AG04449 (cell line): Measurements from ENCODE around the genes TTC28, CHEK2 and EMID1.

GRCh38 chr22:27105367-27105981 is 483.7 kb downstream of the CRYBA4 start:
- RRBS = no CpG with 5 or more reads among the region's 10 CpGs

DNA sequence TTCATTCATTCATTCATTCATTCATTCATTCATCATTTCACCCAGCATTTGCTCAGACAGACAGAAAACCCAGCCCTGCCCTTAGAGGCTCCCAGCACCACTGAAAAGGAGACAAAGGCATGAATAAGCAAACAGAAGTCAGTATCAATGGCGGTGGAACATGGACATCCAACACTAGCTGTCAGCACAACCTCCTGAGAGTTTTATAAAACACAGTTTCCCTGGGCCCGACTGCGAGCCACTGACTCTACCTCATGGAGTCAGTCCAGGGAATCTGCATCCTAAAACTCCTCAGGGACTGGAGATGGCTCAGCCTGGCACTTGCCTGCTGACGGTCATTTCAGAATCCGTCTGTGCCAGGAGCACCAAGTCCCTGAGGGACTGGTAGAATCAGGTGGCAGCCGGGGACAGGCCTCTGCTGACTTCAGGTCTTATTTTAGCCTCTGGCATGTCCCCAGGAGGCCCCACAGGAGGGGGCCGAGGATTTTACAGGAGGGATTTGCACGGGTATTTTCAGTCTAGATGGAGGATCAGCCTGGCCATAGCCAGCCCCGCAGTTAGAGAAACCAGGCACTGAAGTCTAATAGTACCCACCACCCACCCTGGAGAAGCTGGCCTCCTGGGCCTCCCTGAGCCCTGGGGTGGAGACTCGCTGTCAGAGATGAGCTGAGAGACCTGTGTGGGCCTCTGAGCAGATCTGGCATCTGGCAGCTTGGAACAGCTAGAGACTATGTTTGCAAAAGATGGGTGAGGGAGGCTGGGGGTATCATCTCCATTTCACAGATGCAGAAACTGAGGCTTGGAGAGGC is 164.4 kb downstream of the MN1 start:
- RRBS = no CpG with 5 or more reads among the region's 10 CpGs

DNA sequence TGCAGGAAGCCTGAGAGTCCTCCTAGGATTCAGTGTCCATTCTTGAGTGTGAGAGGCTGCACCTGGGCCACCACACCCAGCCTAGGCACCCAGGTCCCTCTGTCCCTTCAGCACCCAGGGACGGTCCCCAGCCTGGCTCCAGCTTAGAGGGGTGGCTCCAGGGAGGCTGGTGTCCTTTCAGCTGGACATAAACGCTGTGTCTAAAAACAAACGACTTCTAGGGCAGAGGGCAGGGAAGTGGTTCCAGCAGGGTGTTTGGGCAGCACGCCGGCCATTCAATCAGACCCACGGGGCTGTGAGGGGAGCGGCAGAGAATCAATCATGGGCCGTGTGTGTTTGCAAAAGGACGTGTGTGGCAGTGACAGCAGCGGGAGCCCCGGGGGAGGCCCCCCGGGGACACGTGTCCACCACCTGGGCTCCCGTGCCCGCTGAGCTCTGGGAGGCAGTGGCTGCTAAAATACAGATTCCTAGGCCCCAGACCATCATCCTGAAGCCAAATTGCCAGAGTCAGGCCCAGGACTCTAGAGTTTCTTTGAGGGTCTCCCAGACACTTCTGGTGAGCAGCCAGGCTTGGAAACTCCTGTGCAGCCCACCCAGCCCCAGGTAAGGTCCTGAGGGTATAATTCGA is 127.7 kb downstream of the MN1 start:
- RRBS = 0% methylated on average over 3 of the region's 16 CpGs

DNA sequence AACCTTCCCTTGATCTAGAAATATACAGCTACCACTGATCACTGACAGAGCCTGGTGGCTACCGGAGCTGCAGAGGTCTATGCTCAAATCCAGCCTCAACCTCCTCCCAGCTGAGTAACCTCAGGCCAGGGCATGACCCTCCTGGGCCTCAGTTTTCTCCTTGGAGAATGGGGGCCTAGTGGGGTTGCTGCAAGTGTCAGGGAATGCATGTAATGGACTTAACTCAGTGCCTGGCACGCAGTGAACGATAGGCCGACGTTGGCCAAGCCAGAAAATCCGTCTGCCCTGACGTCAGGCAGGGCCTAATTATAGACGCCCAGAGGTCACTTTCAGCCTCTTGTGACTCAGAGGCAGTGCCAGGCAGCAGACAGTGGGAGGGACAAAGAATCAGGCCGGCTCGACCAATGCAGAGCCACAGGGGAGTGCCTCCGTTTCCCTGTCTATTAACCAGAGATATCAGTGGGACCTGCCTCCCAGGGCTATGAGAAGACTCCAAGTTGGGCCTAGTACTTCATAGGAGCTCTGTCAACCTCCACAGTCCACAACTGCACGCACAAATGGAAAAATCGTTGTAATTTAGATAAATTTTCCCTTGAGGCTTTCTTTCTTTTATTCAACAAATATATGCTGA is 115.0 kb downstream of the MN1 start:
- RRBS = no CpG with 5 or more reads among the region's 13 CpGs

GRCh38 chr22:27866556-27867205 is 52.4 kb downstream of the PITPNB start:
- RRBS = no CpG with 5 or more reads among the region's 3 CpGs

DNA sequence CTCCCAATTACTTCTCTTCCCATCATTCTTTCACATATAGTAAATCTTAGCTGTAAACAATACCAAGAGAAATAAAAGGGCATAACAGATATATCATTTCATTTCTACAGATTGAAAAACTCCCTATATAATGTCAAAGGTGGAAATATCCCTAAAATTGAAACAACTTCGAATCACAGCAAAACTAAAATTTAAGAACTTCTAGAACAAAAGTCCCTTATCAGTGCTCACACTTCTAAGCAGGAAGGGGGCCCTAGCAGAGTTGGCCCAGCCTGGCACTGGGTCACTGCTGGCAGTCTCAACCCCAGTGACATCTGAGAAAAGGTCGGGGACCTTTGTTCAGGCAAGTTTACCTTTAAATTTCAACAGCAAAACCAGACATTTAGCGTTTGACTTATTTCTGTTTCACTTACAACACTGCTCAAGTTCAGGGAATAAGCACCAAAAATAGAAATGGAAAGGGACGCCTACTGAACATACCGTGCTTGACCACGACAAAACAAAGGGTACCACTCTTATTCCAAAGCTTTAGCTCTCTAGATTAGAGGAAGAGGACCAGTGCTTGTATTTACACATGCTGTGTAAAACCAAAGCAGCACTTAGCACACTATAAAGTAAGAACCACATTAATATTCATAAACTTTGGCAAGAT is 26.3 kb downstream of the PITPNB start:
- RRBS = no CpG with 5 or more reads among the region's 6 CpGs

DNA sequence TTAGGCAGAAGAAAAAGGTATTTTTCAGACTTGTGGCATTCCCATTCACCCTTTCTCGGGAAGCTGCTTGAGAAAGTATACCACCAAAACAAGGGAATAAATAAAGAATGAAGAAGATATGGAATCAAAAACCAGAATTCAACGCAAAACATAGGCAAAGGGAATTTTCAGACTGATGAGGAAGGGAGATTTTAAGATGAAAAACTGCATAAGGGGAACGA is 112.1 kb downstream of the TTC28 start:
- RRBS = no CpG with 5 or more reads among the region's 3 CpGs

- RRBS = 4% methylated on average over 8 of the region's 34 CpGs
Observed at GRCh38 chr22:28678994-28679479, 603 bp downstream of the TTC28 start.

- RRBS = no CpG with 5 or more reads among the region's 124 CpGs
Observed at GRCh38 chr22:28679480-28680408, at the start of gene TTC28. TTC28 (minus strand) TSS chr22:28679840.

DNA sequence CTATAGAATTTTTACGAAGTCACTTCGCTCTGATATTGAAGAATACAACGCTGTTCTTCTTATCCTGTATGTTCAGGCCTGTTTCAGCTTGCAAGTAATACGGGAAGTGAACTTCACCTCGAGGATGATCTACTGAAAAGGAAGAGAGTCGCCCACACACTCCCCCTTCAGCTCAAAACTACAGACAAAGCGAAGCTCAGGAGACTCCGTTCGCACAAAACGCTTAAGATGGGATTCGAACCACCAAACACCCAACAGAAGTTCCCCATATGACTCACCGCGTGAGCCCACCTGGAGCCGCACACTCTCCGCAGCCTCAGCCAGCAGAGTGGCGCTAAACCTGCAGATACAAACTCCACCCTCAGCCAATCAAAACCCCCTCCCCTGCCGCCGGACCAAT is at the start of gene CHEK2:
TSS of gene CHEK2 (minus strand) at position 330 of the 400 bp plus-strand sequence.
- RRBS = 4% methylated on average over 1 of the region's 18 CpGs

- RRBS = 6% methylated on average over 1 of the region's 24 CpGs
Observed at GRCh38 chr22:28773208-28773684, 751 bp downstream of the CCDC117 start.

DNA sequence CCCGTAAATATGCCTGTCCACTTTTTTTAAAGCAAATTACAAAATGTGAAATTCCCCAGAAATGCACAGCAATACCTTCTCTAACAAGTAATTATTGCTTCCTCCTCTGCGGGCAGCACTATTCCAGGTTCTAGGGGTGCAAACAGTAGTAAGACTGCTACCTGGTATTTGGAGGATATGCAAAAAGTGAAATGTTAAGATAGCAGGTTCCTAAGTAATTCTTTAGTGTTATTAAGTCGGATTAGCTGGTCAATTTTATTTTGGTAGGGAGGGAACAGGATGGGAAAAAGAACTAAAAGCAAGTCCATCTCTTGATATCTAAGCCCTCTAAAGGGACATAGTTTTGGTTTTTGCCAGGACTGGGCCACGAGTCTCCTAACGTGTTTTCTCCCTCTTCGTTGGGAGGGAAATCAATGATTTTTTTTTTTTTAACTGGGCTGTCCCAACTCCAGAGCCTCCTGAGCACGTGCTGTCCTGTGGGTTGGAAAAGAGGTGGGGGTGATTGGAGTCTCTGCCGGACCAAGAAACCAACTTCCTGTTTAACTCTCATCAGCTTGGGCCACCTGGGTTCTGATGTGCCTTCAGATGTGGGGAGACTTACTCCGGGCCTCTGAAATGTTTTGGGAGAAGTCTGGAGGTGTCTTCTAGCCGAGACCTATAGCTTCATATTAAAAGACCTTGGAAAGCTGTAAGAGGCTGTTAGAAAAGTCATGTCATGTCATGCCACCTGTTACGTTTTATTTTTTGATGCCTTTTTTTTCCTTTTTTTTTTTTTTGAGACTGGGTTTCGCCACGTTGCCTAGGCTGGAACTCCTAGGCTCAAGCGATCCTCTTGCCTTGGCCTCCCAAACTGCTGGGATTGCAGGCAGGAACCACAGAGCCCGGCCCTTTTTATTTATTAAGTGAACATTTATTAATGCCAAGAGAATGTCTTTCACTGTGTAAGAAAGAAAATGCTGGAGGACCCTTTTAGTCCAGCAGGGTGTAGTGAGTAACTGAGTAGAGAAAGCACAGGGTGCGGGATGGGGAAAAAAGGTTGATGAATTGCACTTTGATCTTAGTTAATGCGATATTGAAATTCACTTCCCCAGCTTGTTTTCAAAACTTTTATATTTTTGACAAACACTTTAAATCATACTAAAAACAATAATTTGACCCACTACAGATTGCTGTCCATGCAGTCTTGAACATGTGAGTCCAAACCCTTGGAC is 29.8 kb downstream of the CCDC117 start:
- RRBS = 42% methylated on average over 2 of the region's 17 CpGs

DNA sequence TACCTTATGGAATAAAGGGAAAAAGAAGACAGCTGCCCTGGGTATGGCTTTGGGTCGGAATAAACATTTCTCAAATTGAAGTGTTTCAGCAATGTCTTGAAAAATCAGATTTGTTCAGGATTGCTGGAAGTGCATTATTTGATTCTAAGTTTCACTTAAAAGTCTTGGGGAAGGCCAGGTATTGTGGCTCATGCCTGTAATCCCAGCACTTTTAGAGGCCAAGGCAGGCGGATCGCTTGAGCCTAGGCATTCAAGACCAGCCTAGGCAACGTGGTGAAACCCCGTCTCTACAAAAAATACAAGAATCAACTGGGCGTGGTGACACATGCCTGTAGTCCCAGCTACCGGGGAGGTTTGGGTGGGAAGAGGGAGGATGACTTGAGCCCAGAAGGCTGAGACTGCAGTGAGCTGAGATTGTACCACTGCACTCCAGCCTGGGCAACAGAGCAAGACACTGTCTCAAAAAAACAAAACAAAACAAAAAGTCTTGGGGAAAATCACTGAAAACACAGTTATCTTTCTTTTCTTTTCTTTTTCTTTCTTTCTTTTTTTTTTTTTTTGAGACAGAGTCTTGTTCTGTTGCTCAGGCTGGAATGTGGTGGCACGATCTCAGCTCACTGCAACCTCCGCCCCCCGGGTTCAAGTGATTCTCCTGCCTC is 43.2 kb downstream of the CCDC117 start:
- RRBS = no CpG with 5 or more reads among the region's 10 CpGs

DNA sequence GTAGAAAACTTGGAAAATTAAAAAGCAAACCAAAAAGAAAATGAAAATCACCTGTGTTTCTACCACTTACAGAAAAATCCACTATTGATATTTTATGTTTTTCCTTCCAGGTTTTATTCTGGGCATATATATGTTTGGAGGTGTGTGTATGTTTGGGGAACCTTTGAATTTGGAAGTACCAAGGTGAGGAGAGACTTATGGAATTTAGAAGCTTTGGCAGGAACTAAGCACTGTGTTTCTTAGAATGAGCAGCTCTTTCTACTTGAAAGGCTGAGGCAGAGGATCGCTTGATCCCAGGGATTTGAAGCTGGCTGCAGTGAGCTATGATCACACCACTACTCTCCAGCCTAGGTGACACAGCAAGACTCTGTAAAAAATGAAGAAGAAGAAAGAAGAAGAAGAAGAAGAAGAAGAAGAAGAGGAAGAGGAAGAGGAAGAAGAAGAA is 39.3 kb upstream of the ZNRF3 start:
- RRBS = no CpG with 5 or more reads among the region's 1 CpG

DNA sequence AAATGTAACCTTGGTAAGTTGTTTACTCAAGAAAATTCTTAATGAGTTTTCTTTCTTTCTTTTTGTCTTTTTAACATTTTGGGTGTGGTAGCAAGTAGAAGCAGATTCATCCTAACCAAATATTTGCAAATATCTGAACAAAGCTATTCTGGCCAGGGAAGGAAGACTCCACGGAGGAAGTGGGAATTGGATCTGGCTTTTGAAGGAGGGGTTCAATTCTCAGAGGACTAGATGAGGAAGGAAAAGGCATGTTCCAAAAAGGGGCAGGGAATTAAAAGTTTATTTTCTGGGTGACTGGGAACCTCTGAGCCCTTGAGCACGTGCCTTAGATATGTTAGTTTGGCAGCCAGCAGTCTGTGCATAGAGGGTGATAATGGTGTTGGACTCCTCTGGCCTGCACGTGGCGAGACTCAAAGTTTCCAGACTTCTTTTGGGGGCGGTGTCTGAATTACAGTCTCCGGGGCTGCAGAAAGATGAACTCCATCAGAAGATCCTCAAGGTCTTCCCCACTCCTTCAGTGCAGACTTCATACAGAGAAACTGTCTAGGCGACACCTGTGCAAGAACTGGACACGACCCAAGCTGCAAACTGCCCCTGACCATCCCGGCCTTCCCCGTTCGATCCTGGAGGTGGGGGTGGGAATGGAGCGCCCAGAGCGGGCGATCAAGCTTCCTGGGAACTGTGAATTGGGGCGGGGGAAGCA is 883 bp upstream of the ZNRF3 start:
- RRBS = no CpG with 5 or more reads among the region's 15 CpGs

- RRBS = 9% methylated on average over 3 of the region's 36 CpGs
Observed at GRCh38 chr22:28884276-28885096, 1.1 kb downstream of the ZNRF3 start.

GRCh38 chr22:28892111-28892545 is 8.8 kb downstream of the ZNRF3 start:
- RRBS = no CpG with 5 or more reads among the region's 6 CpGs

DNA sequence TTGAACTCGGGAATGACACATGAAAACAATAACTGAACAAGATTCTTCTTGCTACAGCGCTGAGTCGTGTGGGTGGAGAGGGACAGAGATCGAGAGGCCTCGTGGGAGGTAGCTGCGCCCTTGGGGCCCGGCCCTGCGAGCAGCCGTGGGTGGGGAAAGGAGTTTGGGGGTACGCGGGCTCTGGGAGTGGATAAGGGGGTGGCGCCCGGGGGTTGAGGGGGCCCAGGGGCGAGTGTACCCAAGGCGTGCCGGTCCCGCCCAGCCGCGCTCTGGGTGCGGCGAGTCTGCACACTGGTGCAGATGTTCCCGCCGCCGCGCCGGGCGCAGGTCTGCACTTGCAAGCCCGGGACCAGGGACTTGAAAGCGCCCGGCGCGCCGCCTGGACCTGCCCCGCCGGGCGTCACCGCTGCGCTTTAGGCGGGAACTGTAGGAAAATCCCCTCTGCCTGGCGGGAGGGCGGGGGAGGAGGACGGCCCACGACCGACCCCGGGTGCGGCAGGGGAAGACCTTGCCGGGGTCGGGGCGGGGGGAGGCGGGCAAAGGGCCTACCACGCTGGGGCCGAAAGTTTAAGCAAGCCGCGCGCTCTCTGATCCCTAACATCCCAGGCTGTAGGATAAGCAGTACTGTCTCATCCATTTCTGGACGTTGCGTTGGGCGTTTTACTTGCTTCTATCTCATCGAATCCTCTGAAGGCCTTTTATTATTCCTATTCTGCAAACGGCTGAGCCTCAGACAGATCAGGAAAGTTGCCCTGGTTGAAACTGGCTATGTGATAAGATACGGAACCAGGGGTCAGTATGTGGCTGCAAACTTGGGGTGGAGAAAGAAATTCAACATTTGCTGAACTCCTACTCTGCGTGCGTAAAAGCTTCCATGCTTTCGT is 1.3 kb upstream of the KREMEN1 start:
- RRBS = 4% methylated on average over 30 of the region's 64 CpGs

- RRBS = 4% methylated on average over 30 of the region's 93 CpGs
Observed at GRCh38 chr22:29205618-29206572, at the start of gene EMID1. EMID1 (plus strand) TSS chr22:29205896.

DNA sequence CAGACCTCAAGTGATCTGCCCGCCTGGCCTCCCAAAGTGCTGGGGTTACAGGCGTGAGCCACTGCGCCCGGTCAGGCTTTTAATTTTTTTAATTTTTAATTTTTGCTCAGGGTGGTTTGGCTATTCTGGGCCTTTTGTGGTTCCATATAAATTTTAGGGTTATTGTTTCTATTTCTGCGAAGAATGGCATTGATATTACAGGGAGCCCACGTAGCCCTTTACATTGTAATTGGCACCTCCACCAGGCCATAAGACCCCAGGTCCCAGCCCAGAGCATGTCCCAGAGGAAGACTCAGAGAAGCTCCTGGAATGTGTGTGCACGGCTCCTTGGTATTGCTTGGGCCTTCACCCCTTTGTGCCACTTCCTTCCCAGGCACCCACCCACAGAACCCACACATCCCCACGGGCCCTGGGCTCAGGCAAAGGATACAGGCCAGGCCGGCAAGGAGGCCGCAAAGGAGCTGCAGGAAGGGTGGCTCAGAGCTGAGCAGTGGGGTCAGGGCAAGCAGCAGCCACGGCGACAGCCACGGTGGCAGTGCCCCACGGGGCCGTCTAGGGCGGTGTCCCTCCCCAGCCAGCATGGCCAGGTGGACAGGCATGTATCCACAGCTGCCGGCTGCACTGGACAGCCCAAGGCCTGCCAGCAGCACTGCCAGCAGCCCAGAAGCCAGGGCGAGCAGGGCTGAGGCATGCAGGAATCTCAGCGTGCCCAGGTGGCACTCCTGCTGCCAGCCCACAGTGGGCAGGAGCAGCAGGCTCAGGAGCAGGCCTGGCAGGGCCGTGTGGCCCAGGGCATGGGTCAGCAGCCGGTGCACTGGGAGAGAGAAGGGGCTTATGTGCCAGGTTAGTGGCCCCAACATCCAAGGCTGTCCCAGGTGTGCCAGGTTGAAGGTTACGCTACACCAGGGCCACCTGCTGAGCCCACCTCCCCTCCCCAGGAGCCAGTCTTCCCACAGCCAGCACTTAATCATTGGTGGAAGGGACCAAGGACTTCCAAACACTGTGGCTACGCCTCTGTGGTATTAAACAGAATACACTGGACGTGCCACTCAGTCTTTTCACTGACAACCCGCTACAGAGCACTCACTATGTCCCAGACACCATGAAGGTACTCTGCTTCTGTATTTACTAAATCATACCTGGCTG is 4.0 kb downstream of the RHBDD3 start:
- RRBS = no CpG with 5 or more reads among the region's 25 CpGs